Vermiform appendix (tissue), 1 donor: ENCODE results near the gene RSF1.

DNA sequence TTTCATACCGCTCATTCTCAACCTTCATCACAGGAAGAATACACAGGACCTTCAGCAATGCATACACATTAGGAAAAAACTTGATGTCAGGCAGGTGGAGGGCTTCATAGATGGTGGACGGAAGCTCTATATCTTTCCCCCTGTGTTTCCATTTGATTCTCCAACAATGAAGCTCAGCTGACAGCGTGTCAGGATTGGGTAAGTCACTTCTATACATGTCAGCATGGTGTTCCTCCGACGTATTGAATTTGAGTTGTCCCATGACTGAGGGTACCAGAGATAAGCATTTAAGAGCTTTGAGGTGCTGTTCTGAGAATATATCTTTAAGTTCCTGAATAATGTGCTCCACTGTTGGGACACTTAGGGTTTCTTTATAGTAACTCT is 29.9 kb downstream of the THAP12 start:
- PRO-cap = no peak

- PRO-cap = no peak
Observed at GRCh38 chr11:76379119-76380166, 1.5 kb downstream of the THAP12 start.

GRCh38 chr11:76578358-76579336 is 91.9 kb downstream of the LRRC32 start:
- PRO-cap = no peak

DNA sequence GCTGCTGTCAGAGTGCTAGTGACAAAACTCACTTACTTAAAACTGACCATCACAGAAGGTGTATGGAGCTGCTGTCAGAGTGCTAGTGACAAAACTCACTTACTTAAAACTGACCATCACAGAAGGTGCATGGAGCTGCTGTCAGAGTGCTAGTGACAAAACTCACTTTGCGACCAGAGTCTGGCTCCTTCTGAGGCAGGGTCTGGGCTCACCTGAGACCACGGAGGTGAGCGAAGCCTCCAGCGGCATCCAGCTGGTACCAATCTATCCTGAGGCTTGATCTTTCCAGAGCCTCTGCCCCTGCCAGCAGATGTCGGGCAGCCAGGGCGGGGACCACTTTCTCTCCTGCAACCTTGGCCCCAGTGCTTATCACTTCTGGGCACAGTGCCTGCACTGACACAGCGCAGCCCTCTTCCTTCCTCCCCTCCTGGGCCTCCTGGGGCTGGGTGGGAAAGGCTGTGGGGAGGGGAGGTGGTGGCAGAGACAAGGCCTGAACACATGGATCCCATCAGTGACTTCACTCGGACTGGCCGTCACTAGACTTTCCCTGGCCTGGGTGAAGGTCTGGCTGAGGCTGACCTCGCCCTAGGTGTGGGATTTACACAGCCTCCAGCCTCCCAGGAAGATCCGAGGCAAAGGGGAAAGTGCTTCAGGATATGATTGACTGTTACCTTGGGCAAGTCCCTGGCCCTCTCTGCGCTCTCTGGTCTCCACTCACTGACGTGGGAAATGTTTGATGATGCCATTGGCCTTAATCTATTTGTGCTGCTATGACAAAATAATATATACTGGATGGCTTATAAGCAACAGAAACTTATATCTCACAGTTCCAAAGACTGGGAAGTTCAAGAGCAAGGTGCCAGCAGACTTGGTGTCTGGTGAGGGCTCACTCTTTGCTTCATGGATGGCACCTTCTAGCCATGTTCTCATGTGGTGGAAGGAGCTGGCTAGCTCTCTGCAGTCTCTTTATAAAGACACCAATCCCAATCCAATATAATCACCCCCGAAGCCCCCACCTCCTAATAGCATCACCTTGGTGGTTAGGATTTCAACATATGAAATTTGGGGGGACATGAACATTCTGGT is 68.0 kb downstream of the LRRC32 start:
- PRO-cap = unidirectional peak, minus-strand start at position 266 of the sequence; bidirectional peak, plus-strand start at position 832 of the sequence, minus-strand start at position 528 of the sequence

GRCh38 chr11:76604417-76604657 is 66.2 kb downstream of the LRRC32 start:
- PRO-cap = no peak

DNA sequence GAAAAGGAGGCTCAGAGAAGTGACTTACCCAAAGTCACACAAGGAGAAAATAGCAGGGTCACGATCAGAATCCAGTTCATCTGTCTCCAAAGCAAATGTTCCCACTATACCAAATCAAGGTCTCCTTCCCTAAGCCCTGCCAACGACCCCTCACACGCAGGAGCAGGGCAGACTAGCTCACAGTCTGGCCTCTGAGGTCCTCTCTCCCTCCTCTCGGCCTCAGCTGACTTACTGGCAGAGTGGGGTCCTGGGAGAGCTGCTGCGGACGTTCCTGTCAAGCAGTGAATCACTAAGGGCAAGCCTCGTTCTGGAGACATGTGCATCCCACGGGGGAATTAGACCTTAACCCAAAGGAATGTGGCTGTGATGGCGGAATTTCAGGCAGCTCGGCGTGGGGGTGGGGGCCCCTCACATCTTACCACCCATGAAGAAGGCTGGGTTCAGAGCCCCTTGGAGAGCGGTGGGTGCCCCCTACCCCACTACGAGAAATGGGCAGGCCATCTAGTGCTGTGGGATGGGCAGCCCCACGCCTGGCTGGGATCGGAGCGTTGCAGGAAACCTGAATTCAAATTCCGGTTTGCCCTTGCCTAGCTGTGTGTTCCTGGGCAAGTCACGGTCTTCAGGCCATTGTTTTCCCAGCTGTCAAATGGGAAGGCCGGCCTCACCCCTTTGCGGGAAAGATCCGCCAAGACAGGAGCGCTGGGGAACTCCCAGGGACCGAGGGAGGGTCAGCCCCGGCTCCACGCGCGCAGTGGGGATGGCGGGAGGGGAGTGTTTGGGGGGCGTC is 620 bp downstream of the LRRC32 start:
- PRO-cap = unidirectional peak, minus-strand start at position 174 of the sequence

GRCh38 chr11:76700102-76700838 is 29.7 kb upstream of the LRRC32 start:
- PRO-cap = no peak

DNA sequence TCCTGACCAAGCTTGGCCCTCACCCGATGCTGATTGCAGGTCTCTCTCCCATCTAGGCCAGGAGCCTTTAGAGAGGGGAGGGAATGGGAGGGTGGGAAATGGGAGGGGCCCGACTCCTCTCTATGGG is 1.7 kb upstream of the TSKU start:
- PRO-cap = no peak

GRCh38 chr11:77082848-77083480 is 16.2 kb downstream of the CAPN5 start:
- PRO-cap = bidirectional peak, plus-strand start at chr11:77083002, minus-strand start at chr11:77082927

DNA sequence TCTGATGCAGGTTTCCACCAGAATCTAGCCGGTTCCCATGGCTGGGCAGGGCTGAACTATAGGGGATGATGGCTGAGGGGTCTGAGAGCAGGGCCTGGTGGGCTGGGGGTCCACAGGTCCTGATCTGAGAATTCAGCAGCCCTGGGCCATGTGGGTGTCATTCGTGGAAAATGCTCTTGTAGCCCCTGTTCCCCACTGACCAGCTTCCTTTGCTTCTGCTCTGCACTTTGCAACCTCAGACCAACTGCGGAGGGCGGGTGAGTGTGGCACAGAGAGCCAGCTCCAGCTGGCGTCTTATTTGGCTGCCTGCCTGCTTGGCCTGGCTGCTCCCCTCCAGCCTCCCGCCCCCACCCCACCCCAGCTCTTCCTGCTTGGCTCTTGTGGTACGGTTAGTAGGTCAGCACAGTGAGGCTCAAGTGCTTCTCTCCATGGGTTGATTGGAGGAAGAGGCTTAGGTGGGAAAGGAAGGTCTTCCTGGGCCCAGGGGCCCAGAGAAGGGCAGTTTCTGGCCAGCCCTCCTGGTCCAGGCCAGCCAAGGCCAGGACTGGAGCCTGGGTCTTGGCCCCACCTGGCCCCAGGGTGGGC is 26.3 kb downstream of the MYO7A start:
- PRO-cap = no peak

DNA sequence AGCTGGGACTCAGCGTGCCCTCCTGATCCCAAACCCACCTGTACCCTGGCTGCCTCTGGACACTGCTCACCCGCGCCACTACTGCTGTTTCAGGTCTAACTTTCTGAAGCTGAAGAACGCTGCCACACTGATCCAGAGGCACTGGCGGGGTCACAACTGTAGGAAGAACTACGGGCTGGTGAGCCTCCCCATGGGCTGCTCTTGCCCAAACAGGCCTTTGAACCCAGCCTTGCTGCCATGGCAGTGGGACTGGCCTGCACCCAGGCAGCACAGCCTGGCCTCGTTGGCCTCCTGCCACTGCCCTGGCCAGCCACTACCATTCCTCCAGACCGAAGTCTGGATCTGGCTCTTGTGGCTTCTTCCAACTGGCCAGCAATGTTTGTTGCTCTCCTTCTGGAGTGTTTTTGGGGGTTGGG is 50.9 kb downstream of the MYO7A start:
- PRO-cap = no peak

DNA sequence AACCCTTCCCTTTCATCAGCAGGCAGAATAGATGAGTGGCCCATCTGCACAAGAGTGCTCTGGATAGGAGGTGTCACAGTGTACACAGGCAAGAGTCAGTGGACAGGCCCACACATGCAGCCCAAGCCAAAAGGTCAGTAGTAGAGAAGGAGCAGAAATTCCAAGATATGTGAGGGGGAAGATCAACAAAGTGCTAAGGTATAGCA is 29.0 kb upstream of the AQP11 start:
- PRO-cap = no peak

DNA sequence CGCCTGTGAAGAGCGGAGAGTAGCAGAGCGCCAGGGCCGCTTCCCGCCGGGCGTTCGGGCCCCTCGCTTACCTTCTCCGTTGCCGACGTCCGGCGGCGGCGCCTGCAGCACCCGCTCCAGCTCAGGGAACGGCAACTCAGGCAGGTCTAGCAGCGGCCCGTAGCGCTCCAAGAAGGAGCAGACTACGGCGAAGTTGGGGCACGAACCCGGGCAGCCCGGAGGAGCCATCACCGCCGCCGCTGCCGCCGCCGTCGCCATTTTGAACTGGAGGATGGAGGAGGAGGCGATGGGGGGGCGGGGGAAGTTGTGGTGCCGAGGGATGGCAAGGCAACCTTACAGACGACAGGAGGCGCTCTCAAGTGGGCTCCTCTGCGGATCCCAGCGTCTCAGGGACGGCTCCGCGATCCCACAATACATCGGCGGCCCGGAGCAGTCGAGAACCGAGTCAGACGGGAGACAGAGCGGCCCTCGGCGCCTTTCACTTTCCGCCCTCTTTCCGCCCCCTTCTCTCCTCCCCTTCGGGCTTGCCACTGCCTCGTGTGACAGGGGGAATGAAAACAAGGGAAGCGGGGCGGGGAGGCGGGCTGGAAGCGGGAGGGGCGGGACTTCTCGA is at the start of gene RSF1:
TSS of gene RSF1 (minus strand) at position 266 of the 613 bp plus-strand sequence.
- PRO-cap = unidirectional peak, minus-strand start at position 261 of the sequence; bidirectional peak, plus-strand start outside the sequence, minus-strand start at position 451 of the sequence

- PRO-cap = no peak
Observed at GRCh38 chr11:77821574-77821884, 585 bp downstream of the AAMDC start.

DNA sequence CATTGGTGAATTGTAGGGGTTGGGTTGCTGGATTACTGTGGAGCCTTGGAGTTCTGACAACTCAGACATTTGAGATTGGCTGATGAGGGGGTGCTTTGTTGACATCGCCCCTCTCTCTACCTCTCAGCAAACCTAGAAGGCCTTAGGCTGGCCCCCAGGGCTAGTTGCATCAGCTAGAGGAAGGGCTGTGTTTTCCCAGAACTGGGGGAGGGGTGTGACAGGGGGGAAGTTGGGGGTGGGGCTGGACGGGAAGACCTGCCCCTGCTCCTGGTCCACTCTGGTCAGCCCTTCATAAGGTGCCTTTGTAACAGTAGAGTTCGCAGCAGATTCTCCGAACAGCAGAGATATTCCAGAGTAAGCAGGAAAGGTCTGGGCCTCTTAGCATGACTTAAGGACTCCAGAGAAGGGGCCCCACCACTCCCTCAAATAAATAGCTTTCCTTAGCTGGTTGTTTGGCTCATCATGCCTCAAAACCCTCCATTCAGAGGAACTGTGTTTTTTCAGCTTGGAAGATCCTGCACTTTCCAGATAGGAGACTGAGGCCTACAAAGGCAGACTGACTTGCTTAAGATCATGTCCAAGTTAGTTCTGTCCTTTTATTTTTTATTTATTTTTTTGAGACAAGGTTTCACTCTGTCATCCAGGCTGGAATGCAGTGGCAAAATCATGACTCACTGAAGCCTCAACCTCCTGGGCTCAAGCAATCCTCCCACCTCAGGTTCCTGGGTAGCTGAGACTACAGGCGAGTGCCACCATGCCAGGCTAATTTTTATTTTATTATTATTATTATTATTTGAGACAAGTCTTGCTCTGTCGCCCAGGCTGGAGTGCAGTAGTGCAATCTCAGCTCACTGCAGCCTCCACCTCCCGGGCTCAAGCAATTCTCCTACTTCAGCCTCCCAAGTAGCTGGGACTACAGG is 12.3 kb upstream of the THRSP start:
- PRO-cap = no peak

DNA sequence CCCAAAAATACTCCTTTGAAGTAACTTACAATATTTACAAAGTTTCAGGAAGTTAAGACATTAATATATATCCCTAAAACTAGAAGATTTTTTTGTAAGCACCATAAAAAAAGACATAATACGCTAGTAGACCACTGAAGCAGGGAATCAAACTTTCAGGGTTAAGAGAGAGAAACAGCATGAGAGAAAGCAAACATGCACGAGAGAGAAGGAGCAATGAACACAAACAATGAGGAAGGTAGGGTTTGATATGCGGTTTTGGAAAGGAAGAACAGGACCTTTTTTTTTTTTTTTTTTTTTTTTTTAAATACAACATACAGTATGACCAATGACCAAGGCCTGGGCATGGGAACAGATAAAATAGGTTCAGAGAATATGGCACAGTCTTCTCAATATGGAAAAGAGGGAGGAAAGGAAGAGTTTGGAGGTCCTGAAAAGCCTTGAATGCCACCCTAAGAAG is 100.8 kb downstream of the USP35 start:
- PRO-cap = no peak

DNA sequence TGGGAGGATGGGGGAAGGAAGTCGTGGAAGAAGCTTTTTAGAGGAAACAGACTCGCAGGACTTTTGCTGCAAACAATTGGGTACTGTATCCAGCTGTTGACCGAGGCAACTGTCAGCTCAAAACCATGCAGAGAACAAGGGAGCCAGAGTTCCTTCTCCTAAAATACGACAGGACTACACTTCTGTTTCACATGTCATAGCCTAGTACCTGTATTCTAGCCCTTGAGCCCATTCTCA is 66.7 kb downstream of the GAB2 start:
- PRO-cap = no peak

DNA sequence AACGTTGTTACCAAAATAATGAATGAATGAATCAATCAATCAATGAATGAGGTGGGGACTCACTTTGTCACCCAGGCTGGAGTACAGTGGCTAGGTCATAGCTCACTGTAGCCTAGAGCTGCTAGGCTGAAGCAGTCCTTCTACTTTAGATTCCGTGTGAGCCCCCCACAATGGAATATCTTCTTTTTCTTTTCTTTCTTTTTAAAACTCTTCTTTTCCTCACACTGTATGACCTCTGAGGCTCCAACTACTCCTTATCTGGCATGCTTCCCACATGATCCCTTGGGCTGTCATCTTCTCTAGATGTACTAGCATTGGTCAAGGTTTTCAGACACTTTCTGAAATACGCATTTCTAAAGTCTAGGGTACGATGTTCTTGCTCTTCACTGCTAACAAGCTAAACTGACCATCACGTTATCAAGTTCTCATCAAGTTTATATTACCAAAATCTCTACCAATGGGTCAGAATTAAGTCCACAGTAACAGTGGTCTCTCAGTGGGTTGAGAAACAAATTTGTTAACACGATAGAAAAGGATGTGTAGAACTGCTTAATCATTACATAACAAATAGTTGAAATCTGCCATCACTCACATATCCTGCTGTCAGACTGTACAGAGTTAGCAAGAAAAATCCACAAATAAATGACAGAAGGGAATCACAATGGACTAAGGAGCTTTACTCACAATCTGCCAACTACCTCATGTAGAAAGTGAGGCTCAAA is 30.4 kb downstream of the GAB2 start:
- PRO-cap = no peak

GRCh38 chr11:78464079-78464640 is 46.5 kb upstream of the GAB2 start:
- PRO-cap = no peak

DNA sequence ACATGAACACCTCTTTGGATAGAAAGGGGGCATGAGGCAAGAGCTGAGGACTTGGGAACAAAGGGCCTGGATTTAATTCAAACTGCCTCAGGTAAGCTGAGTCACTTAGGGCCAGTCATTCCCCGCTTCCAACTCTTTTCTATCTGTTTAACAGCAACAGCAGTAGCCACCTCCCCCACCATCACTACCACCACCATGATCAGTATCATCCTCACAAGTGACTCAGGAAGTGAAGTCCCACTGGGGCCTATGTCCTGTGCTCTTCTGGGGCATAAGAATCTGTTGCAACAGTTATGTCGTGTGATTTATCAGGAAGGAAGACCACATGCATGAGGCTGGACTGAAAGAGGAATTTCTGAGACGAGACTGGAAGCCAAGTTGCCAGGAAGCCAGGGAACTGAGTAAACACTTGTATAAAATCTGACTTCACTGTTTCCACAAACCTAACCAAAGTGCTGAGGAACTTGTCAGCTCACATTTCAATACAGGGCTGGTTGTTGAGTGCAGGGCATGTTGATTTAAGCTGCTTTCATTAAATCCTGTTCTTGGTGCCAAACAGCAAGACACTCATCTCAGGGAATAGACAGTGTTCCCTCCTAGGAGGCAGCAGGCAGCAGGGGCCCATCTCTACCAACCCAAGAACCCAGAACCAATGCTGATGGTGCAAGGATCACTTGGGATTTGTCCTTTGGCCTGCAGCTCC is 226.6 kb upstream of the NARS2 start:
- PRO-cap = bidirectional peak, plus-strand start at position 446 of the sequence, minus-strand start at position 224 of the sequence